Right lobe of liver (tissue), 4 donors: ENCODE measurements around the genes IL11RA and C9orf131.

- PRO-cap, 4 experiments: no peak in any of the 4 experiments
- RAMPAGE, long total RNA, 2 experiments: no peak in any of the 2 experiments
Measured at GRCh38 chr9:34178078-34178334, 837 bp upstream of the UBAP1 start.

- PRO-cap, 4 experiments: no peak in any of the 4 experiments
- RAMPAGE, long total RNA, 2 experiments: no peak in any of the 2 experiments
Measured at GRCh38 chr9:34216930-34217486, 38.2 kb downstream of the UBAP1 start.

- PRO-cap, 4 experiments: no peak in any of the 4 experiments
- RAMPAGE, long total RNA, 2 experiments: no peak in any of the 2 experiments
Measured at GRCh38 chr9:34328328-34328896, 656 bp downstream of the KIF24 start.

- PRO-cap, 4 experiments: peak in 4 of 4 experiments; most common plus-strand start chr9:34380930 (in 4); most common minus-strand start chr9:34380814 (in 3)
- RAMPAGE, long total RNA, 2 experiments: no peak in any of the 2 experiments
Measured at GRCh38 chr9:34380569-34381266, 4.0 kb upstream of the MYORG start.

DNA sequence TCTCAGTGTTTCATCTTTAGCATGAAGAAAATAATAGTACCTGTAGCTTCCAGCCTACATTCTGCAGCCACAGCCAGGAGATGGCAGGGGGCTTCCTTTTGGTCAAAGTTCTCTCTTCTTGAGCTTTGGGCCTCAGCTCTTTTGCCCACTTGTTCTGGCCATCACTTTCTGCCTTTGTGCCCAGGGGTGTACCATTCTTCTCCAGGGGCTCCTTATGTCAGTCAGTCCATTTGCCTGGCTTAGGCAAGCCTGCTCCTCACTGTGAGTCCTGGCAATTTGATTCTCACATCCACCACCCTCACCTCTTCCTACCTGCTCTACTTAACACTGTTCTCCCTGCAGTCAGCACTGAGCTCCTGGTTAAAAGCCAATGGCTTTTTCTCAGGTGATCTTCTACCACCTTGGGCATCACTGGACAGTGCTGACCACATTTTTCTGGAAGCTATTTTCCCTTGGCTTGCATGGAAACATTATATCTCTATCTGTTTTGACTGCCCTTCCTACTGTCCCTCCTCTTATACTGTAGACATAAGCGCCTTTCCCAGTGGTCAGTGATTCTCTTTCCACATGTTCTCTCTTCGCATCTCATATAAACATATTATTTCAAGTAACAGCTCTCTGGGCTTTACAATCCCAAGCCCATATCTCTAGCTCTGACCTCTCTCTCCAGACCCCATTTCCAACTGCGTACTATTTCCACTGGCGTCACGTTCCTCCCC is 26.2 kb downstream of the FAM219A start:
- PRO-cap, 4 experiments: no peak in any of the 4 experiments
- RAMPAGE, long total RNA, 2 experiments: no peak in any of the 2 experiments

GRCh38 chr9:34651261-34652579 is at the start of gene IL11RA:
Gene IL11RA (plus strand): TSS chr9:34652185.
- PRO-cap, 4 experiments: peak in 4 of 4 experiments; most common plus-strand start chr9:34652185 (in 2); most common minus-strand start chr9:34651985 (in 2)
- RAMPAGE, long total RNA, 2 experiments: no peak in any of the 2 experiments

GRCh38 chr9:34916979-34917238 is 21.3 kb upstream of the FAM205C start:
- PRO-cap, 4 experiments: peak in 2 of 4 experiments; most common plus-strand start chr9:34917113 (in 2)
- RAMPAGE, long total RNA, 2 experiments: no peak in any of the 2 experiments

GRCh38 chr9:35041985-35042726 is at the start of gene C9orf131:
Gene C9orf131 (plus strand): TSS chr9:35042240.
- PRO-cap, 4 experiments: peak in 2 of 4 experiments; most common plus-strand start chr9:35042585 (in 2); most common minus-strand start chr9:35042277 (in 1)
- RAMPAGE, long total RNA, 2 experiments: no peak in any of the 2 experiments

- PRO-cap, 4 experiments: no peak in any of the 4 experiments
- RAMPAGE, long total RNA, 2 experiments: no peak in any of the 2 experiments
Measured at GRCh38 chr9:35044496-35044821, 2.4 kb downstream of the C9orf131 start.

- PRO-cap, 4 experiments: no peak in any of the 4 experiments
- RAMPAGE, long total RNA, 2 experiments: no peak in any of the 2 experiments
Measured at GRCh38 chr9:35089005-35089626, 7.3 kb downstream of the PIGO start.

GRCh38 chr9:35164694-35165284 is 3.0 kb downstream of the UNC13B start:
- PRO-cap, 4 experiments: peak in 1 of 4 experiments; most common minus-strand start chr9:35164891 (in 1)
- RAMPAGE, long total RNA, 2 experiments: no peak in any of the 2 experiments

GRCh38 chr9:35175118-35175678 is 13.4 kb downstream of the UNC13B start:
- PRO-cap, 4 experiments: no peak in any of the 4 experiments
- RAMPAGE, long total RNA, 2 experiments: no peak in any of the 2 experiments

DNA sequence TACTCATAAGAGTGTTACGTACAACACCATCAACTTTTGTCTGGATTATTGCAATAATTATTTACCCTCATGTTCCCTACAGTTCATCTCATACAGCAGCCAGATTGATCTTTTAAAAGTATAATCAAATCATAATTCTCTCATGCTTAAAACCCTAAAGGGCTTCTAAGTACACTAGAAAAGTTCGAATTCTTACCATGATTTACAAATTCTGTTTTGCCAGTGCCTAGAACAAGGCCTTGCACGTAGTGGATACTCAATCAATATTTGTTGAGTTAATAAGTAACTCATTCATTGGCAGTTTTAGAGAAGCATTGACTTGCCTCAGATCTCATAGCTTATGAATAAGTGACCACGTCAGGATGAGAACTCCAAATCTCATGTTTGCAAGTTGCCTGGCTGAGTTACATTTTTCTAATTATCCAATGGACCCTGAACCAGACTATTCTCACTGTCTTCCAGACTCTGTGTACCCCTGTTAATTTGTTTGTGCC is 96.1 kb downstream of the UNC13B start:
- PRO-cap, 4 experiments: peak in 4 of 4 experiments; most common plus-strand start position 334 of the sequence (in 3); most common minus-strand start position 254 of the sequence (in 1)
- RAMPAGE, long total RNA, 2 experiments: no peak in any of the 2 experiments

DNA sequence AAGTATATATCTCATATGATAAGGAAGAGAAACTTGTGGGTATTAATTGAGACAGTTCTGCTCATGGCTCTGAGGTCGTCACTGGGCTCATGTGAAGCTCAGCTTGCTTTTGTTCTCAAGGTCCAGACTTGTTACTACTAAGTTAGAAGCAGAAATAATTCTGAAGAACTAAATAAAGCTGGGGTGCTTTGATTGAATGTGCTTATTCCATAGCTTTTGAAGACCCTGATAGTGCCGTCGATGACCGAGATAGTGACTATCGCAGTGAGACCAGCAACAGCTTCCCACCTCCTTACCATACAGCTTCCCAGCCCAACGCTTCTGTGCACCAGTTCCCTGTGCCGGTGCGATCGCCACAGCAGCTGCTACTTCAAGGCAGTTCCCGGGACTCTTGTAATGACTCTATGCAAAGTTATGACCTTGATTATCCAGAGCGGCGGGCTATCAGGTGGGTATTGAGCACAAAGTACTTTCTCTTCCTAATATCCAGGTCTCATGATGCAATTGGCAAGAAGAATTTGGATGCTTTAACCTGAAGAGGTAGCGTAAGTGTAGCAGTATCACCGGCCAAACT is 133.8 kb downstream of the UNC13B start:
- PRO-cap, 4 experiments: no peak in any of the 4 experiments
- RAMPAGE, long total RNA, 2 experiments: no peak in any of the 2 experiments

GRCh38 chr9:35559847-35561167 is 3.4 kb downstream of the FAM166B start:
- PRO-cap, 4 experiments: no peak in any of the 4 experiments
- RAMPAGE, long total RNA, 2 experiments: no peak in any of the 2 experiments

GRCh38 chr9:35691006-35691661 is 1.4 kb upstream of the TPM2 start:
- PRO-cap, 4 experiments: peak in 4 of 4 experiments; most common plus-strand start chr9:35691257 (in 4); most common minus-strand start chr9:35691065 (in 4)
- RAMPAGE, long total RNA, 2 experiments: no peak in any of the 2 experiments

- PRO-cap, 4 experiments: peak in 1 of 4 experiments; most common plus-strand start chr9:35729909 (in 1); most common minus-strand start chr9:35729865 (in 1)
- RAMPAGE, long total RNA, 2 experiments: no peak in any of the 2 experiments
Measured at GRCh38 chr9:35729599-35730104, 2.3 kb downstream of the TLN1 start.

- PRO-cap, 4 experiments: no peak in any of the 4 experiments
- RAMPAGE, long total RNA, 2 experiments: no peak in any of the 2 experiments
Measured at GRCh38 chr9:35736111-35736889, 3.8 kb downstream of the CREB3 start.

GRCh38 chr9:35739734-35740190 is 7.3 kb downstream of the CREB3 start:
- PRO-cap, 4 experiments: peak in 2 of 4 experiments; most common minus-strand start chr9:35740108 (in 1)
- RAMPAGE, long total RNA, 2 experiments: no peak in any of the 2 experiments

DNA sequence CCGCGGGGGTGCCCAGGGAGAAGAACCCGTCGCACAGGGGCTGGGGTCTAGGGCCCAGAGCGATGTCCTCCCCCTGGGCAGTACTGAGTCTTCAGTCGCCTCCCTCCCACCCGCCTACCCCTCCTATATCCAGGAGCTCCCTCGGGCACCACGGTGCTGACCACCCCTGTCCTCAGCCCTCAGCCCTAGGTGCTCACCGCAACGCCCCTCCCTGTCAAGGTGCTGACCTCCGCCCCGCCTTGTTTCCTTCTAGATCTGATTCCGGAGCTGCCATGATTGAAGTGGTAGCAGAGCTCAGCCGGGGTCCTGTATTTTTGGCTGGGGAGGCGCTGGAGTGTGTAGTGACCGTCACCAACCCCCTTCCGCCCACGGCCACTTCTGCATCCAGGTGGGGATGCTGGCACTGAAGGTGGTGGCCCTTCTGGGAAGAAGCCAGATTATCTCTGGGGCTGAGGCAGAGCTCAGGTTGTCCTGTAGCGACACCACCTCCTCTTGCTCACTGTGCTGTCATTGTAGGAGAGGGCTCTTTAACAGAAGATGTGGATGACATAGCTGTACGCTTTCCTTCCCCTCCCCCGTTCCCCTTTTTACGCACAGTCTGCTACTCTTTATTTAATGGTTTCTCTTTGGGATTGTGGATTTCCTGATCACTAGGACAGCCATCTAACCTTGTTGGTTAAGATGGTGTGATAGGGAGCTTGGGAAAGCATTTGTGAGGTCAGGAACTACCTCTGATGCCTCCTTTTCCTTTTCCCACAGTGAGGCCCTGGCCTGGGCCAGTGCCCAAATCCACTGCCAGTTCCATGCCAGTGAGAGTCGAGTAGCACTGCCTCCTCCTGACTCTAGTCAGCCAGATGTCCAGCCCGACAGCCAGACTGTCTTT is 638 bp downstream of the RGP1 start:
- PRO-cap, 4 experiments: peak in 4 of 4 experiments; most common plus-strand start position 510 of the sequence (in 1); most common minus-strand start position 501 of the sequence (in 4)
- RAMPAGE, long total RNA, 2 experiments: no peak in any of the 2 experiments